Occipital lobe (tissue), 2 donors: ENCODE results near the genes DDX19B, SF3B3 and MTSS2.

GRCh38 chr16:69710610-69711531, 15.5 kb downstream of the NQO1 start:
- RAMPAGE, long total RNA, result no peak

GRCh38 chr16:69830559-69831262, 68.6 kb downstream of the WWP2 start:
- RAMPAGE, long total RNA, result no peak

- RAMPAGE, long total RNA, result no peak
These were observed 46.4 kb upstream of the CLEC18A start for GRCh38 chr16:69904526-69905264.

GRCh38 chr16:69941331-69941842, 9.7 kb upstream of the CLEC18A start:
- RAMPAGE, long total RNA, result no peak

DNA sequence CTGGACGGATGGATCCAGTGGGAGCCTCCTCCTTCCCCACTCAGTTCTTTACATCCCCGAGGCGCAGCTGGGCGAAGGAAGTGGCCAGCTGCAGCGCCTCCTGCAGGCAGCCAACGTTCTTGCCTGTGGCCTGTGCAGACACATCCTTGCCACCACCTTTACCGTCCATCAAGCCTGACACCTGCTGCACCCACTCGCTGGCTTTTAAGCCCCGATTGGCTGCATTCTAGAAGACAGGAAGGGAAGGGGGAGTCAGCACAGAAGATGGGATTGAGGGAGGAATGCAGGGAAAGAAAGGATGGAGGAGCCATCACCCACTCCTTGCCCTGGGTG, 907 bp upstream of the EXOSC6 start:
- RAMPAGE, long total RNA, result no peak

GRCh38 chr16:70298906-70300064, at the start of gene DDX19B:
TSS of gene DDX19B (plus strand) at chr16:70299186.
- RAMPAGE, long total RNA, result start-site peak on the plus strand at chr16:70299156-70299224, 249 and 72 reads in 2 replicates

DNA sequence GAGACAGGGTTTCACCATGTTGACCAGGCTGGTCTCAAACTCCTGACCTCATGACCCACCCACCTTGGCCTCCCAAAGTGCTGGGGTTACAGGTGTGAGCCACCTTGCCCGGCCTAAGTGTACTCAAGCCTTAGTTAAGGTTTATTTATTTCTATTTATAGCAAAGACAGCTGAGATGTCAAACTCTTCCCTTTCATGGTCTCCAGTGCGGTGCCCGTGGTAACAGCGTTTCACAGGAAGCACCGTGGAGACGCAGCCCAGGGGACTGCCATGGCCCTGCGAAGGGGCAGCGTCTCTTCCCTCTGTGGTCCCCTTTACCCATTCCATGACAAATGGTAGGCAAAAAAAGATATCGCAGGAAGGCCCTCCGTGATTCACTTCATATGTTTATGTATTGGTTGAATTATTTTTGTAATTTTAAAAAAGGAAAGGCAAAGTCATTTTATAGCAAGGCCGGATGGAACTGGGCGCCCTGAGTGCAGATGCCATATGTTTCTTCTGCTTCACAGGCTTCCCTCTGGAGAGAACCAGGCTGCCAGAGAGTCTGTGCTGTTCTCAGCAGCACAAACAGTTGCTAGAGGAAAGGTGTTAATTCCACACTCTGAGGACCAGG, 29.3 kb downstream of the DDX19A start:
- RAMPAGE, long total RNA, result no peak

DNA sequence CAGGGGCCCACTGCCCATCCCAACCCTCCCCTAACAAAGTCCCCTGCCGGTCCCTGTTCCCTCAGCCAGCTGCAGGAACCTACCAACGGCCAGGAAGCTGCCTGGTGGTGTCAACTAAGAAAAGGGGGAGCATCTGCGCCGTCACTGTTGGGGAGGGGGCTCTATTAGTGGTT, 33.4 kb downstream of the DDX19A start:
- RAMPAGE, long total RNA, result no peak

- RAMPAGE, long total RNA, result no peak
These were observed 39.9 kb downstream of the ST3GAL2 start for GRCh38 chr16:70398832-70399554.

GRCh38 chr16:70412057-70412780, 26.7 kb downstream of the ST3GAL2 start:
- RAMPAGE, long total RNA, result no peak

- RAMPAGE, long total RNA, result no peak
These were observed 888 bp downstream of the COG4 start for GRCh38 chr16:70522554-70522777.

- RAMPAGE, long total RNA, result start-site peak on the plus strand at chr16:70523808-70523829, 1,418 and 2,216 reads in 2 replicates
These were observed at the start of gene SF3B3 for GRCh38 chr16:70523697-70524740. TSS of gene SF3B3 (plus strand) at chr16:70523816.

DNA sequence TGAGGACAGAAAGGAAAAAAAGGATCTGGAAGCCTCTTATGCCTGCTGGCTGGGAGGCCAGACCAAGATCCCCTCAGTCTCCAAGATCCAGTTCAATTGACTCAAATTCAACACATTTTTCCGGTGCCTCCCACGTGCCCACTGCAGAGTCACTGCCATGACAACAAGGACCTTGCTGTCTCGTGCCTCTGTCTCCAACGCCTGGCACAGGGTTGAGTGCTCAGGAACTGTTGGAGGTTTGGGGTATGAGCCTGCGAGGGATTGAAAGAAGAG, 1.1 kb downstream of the IL34 start:
- RAMPAGE, long total RNA, result no peak

GRCh38 chr16:70661006-70662297, 15.1 kb downstream of the IL34 start:
- RAMPAGE, long total RNA, result no peak

DNA sequence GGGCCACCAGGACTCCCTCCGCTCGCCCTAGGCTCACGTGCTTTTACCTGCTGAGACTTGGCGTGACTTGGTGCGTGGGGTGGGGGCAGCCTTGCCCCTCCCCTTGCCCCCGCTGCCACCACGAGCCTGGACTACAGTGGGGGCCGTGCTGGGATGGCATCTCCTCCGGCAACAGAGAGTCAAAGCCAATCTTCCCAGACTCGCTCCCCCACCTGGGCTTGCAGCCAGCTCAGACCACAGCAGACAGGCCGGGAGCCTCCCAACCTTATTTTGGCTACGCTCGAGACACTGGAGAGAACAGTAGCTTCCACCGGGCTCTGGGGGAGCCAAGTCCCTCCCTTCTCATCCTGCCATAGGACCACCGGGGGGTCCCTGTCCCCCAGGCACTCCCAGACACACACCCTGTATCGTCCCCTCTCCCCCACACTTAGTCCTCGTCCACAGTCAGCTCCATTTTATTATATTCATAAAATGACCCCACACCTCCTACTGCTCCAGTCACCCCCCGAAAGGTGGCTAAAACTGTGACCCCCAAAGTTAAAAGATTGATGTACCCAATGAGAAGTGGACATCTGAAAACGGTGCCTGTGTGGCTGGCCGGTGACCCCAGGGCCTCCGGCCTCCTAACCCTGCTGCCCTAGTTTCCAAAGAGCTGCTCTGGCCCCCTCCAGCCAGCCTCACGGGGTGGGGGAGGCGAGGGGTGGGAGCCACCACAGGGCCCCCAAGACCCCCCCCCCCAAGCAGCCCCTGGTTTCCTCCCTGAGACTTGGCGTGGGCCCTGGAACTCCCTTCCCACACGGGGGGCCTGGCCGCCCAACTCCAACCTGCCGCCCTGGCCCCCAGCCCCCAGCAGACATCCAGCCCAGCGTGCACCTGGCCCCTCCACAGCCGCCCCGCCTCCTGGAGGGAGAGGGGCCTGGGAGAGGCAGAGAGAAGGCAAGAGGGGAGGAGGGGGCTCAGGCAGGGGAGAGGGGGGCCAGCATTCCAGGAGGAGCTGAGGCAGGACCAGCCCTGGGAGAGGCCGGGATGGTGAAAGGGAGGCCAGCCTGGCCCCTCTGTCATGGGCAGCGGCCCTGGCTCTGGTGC, 16.3 kb downstream of the IL34 start:
- RAMPAGE, long total RNA, result no peak

GRCh38 chr16:70677531-70678173, 8.2 kb downstream of the MTSS2 start:
- RAMPAGE, long total RNA, result no peak

DNA sequence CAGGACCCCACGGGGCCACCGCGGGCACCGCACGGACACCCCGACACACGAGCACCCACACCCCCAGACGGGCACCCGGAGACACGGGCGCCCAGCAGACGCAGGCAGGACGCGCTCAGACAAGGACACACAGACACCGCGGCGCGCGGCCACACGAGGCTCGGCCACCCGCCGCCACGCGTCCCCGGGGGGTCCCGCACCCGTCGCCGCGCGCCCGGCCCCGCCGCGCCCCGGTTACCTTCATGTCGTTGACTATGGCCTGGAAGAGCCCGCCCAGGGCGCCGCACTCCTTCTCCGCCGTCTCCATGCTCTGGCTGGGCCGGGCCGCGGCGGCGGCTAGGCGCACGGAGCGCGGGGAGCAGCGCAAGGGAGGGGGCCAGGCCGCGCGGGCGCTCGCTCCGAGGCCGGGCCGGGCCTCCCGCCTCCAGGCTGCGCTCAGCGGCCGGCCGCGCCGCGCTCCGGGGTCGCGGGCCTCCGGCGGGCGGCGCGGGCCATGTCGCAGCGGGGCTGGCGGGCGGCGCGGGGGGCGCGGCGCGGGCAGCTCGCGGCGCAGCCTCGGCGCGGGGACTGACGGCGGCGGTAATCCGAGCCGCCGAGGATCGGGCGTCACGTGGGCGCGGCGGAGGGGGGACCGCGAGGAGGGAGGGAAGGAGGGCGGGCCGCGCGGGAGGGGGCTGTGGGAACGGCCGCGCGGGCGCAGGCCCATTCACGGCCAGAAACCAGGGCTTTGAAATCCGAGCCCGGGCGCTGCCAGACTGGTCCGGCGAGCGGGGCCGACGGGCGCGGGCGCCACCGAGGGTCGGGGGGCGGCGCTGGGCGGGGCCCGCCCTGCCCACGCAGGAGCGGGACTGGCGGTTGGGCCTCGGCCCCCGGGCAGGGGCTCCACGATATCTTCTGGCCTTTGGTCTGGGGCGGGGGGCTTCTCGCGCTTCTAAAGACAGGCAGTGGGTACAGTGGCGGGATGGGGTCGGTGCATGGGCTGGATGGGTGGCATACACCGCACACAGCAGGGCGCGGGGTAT, at the start of gene MTSS2:
Gene MTSS2, minus strand, starts transcription at position 569 of the 1,022 bp plus-strand sequence.
- RAMPAGE, long total RNA, result no peak

- RAMPAGE, long total RNA, result no peak
These were observed 14.8 kb upstream of the MTSS2 start for GRCh38 chr16:70700555-70701233.

- RAMPAGE, long total RNA, result no peak
These were observed 41.1 kb upstream of the MTSS2 start for GRCh38 chr16:70726963-70727281.

DNA sequence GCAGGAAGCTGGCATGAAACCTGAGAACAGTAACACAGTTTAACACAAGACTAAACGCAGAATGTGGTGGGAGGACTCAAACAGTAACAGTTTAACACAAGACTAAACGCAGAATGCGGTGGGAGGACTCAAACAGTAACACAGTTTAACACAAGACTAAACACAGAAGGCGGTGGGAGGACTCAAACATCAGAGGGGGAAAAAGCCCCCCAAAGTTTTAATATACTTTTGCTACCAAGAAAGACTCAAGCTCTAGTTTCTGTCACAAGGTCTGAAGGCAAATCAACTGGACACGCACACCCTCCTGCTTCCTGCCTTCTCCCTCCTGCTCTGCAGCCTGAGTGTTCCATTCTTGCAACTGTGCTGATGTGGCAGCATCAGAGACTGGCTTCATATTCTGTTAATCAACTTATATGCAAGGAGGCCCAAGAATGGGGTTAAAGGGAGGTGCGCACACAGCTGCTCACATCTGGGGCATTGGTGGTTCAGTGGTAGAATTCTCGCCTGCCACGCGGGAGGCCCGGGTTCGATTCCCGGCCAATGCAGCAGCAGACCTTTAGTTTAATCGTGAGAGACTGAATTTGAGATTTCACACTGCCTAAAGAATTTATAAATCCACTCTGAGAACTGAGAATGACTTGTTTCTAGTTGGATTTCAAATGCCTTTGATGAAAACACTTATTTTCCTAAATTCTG, 11.8 kb downstream of the VAC14 start:
- RAMPAGE, long total RNA, result no peak